ENCODE measurements around the gene SPDYE16.

- PRO-cap = no peak
- RAMPAGE, long total RNA = no peak
- RRBS = no CpG with 5 or more reads among the region's 11 CpGs
These were observed 7.7 kb upstream of the POR start for GRCh38 chr7:75907069-75907861.

- PRO-cap = no peak
- RAMPAGE, long total RNA = no peak
- RRBS = no CpG with 5 or more reads among the region's 3 CpGs
These were observed 38.2 kb downstream of the POR start for GRCh38 chr7:75953279-75953527.

GRCh38 chr7:75962672-75963773 is 31.4 kb downstream of the TMEM120A start:
- PRO-cap = no peak
- RAMPAGE, long total RNA = no peak
- RRBS = no CpG with 5 or more reads among the region's 26 CpGs

DNA sequence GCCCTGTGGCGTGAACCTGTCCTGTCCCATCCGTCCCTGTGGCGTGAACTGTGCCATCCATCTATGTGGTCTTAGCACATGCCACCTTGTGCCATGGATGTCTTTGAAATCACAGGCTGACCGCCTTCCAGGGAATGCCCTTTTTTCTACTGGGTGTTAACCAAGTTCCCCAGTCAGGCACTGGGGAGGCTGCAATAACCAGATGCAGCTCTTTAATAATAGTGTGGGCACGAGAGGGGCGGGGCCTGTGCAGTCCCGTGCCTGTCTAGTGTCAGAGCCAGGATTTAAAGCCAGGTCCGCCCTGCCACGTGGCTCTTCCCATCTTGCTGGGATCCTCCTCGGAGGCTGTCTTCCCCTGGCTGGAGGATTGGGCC is 25.3 kb downstream of the TMEM120A start:
- PRO-cap = no peak
- RAMPAGE, long total RNA = no peak
- RRBS = no CpG with 5 or more reads among the region's 10 CpGs

DNA sequence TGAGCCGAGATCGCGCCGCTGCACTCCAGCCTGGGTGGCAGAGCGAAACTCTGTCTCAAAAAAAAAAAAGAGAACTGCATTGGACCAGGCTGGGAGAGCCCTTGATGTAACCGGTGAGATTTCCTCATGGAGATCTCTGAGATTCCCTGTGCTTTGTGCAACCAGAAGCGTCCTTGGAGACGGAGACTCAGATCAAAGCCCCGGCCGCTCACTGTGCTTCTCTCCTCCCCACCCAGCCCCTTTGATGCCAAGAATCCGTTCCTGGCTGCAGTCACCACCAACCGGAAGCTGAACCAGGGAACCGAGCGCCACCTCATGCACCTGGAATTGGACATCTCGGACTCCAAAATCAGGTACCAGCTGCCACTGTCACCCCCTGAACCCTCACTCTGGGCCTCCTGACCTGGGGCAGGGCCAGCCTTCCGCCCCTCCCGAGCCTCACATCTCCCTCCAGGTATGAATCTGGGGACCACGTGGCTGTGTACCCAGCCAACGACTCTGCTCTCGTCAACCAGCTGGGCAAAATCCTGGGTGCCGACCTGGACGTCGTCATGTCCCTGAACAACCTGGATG is 11.0 kb downstream of the TMEM120A start:
- PRO-cap = no peak
- RAMPAGE, long total RNA = no peak
- RRBS = 54% methylated on average over 5 of the region's 23 CpGs

DNA sequence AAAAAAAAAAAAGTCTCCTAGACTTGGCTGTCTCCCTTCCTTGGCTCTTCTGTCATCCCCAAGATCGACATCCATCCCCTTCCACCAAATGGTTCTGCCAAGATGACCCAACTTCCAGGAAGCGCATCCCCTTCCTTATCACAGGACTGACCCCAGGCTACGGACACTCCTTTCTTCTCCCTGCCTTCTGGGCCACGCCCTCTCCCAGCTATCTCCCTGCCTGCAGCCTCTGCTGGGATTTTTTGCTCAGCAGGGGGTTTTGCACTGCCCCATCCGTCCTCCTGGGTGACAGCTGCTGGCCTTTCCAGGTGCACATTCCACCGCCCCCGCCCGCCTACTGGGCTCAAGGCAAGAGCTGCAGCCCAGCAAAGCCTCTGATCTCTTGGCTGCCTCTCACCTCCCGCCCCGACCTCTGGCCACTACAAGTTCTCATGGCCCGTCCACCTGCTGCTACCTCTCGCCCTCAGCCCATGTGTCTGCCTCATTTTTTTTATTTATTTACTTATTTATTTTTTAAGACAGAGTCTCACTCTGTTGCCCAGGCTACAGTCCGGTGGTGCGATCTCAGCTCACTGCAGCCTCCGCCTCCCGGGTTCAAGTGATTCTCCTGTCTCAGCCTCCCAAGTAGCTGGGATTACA is 3.4 kb downstream of the TMEM120A start:
- PRO-cap = no peak
- RAMPAGE, long total RNA = no peak
- RRBS = no CpG with 5 or more reads among the region's 16 CpGs

DNA sequence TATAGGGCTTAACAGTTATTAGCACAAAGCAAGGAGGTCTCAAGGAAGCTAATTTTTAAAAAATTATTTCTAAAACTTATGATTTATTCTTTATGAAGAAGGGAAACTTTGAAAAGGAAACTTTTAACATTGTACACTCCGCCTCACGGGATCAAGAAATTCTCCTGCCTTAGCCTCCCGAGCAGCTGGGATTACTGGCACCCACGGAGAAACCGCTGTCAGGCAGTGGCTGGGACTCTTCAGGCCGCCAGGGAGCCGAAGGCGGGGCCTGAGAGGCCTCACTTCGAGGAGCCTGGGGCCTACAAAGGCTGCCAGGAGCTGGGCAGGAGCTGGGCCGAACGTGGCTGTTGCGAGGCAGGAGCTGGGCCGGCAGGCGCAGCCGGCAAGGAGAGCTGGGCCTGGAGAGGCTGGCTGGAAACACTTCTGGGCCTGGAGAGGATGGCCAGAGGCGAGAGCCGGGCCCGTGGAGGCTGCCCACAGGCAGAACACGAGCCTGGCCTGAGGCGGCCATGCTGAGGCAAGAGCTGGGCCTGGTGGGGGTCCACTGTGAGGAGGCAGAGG is 23.4 kb downstream of the MDH2 start:
- PRO-cap = no peak
- RAMPAGE, long total RNA = no peak
- RRBS = 47% methylated on average over 2 of the region's 20 CpGs

GRCh38 chr7:76108303-76108878 is 60.5 kb downstream of the MDH2 start:
- PRO-cap = no peak
- RAMPAGE, long total RNA = no peak
- RRBS = no CpG with 5 or more reads among the region's 5 CpGs

- PRO-cap = no peak
- RAMPAGE, long total RNA = no peak
- RRBS = no CpG with 5 or more reads among the region's 16 CpGs
These were observed 11.9 kb downstream of the HSPB1 start for GRCh38 chr7:76314190-76314890.

DNA sequence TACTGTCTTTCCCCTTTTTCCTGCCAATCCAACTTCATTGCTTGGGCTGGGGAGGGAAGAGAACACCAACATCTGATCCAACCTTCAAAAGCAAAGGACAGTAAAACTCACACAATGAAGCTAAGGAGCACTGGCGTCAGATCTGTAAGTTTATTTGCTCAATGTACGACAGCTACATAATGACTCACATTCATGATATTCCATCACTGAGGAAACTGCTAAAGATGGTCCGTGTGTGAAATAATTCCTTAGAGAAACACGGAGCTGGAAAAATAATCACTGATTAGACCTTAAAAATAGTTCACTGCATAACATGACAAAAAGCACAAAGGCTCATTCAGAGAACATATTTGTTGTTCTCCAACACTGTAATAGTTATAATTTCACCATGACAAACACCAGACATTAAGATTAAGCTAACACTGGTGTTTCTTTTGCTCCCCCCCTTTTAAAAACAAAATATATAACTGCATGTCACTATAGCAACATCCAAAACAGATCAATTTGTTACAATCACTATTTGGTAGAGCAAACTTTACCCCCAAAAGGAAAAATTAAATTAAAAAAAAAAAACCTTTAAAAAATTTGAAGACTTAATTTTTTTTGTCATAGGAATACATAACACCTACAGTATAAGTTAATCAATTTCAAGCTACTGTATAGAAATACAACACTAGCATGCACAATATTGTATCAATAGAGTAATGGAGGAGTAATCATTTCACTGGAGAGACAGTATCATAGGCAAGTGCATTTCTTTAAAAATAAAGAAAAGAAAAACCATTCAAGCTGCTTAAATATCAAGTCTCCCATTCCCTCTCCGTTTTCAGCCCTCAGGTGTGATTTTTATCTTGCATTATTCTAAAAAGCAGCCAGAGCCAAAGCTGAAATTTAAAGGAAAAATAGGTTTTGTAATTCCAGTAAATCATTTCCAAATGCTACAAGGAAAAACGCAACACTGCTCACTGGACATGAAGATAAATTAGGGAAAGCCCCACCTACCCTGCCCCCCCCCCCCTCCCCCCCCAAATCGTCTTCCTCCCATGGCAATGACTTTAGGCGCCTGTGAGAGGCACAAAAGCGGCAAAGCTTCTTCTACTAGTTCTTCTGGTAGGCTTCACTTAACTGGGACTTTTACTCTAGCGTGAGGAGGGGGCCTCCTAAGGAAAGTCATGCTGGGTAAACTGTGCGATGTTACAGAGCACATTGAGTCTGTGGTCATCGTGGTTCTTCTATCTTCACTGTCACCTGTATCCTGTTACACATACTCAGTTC is 24.6 kb downstream of the HSPB1 start:
- PRO-cap = no peak
- RAMPAGE, long total RNA = no peak
- RRBS = no CpG with 5 or more reads among the region's 12 CpGs

GRCh38 chr7:76392845-76394130 is 16.2 kb downstream of the SSC4D start:
- PRO-cap = bidirectional peak, plus-strand start at chr7:76393353, minus-strand start at chr7:76393179
- RAMPAGE, long total RNA = no peak
- RRBS = 3% methylated on average over 31 of the region's 111 CpGs

DNA sequence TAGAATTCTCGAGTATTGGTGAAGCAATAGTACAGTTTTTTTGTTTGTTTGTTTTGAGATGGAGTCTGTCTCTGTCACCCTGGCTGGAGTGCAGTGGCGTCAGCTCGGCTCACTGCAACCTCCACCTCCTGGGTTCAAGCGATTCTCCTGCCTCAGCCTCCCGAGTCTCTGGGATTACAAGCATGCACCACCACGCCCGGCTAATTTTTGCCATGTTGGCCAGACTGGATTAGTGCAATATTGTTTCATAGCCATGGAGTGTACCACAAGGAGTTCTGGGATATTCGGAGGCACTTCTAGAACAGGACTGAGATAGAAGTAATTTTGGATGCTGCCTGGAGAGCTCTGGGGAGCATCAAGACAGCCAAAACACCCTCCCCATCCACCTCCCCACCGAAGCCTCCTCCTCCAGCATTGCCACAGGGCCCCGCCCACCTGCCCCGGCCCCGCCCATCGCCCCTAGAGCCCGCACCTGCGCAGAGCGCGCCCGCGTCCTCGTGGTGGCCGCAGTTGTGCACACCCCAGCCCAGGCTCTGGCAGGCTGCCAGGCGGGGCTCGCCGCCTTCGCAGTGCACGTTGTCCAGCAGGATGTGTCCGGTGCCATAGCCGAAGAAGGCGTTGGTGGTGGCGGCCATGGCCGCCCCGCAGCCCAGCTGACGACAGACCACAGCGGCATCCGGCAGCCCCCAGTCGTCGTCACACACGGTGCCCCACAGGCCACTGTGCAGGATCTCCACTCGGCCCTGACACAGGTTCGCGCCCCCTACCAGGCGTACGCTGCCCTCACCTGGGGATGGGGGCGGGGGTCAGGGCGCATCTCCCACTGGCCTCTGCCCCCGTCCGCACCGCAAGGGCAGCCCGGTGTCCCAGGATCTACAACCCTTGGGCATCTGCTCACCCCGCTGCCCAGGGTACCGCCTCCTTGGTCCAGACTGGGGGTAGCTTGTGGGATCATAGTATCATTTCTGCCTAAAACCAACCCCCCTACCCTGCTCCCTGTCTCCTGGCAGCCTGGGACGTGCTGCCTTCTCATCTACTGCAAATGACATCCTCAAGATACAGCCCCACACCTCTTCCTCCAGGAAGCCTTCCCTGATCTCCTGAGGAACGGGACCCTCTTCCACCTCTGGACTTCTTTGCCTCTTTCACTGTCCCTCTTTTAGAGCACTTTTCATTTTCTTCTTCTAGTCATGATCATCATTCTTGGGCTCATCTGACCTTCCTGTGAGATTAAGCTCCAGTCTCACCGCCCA is 12.0 kb downstream of the SSC4D start:
- PRO-cap = bidirectional peak, plus-strand start at position 603 of the sequence, minus-strand start at position 386 of the sequence
- RAMPAGE, long total RNA = no peak
- RRBS = 3% methylated on average over 8 of the region's 54 CpGs

DNA sequence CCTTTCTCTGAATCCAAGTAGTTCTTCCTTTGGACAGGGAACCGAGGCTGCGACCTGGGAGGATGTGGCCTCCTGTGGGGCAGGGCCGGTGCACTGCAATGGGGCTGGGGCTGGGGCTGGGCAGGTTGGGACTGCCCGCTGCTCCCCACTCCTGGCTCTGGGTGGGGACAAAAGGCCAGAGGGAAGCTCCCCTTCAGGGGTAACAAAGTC is 853 bp downstream of the UPK3B start:
- PRO-cap = no peak
- RAMPAGE, long total RNA = no peak
- RRBS = no CpG with 5 or more reads among the region's 4 CpGs

DNA sequence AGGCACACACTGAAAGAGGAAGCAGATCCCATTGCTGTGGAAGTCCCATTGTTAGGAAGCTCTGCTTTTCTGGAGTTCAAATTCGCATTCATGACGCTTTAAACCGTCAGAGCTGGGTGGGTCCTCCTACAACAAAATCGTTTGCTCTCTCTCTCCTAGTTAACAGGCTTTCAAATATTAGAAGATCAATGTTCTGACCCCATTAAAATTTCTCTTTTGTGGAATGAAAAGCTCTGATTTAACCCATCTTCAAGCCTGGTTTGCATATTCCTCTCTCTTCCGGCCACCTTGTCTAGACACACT is at the start of gene SPDYE16:
TSS of gene SPDYE16 (minus strand) at position 53 of the 303 bp plus-strand sequence.
- PRO-cap = no peak
- RAMPAGE, long total RNA = no peak
- RRBS = no CpG with 5 or more reads among the region's 5 CpGs

- PRO-cap = no peak
- RAMPAGE, long total RNA = no peak
- RRBS = no CpG with 5 or more reads among the region's 13 CpGs
These were observed 24.1 kb downstream of the SPDYE17 start for GRCh38 chr7:77007989-77008601.

GRCh38 chr7:77068527-77069083 is 6.2 kb upstream of the SPDYE18 start:
- PRO-cap = no peak
- RAMPAGE, long total RNA = no peak
- RRBS = no CpG with 5 or more reads among the region's 2 CpGs

DNA sequence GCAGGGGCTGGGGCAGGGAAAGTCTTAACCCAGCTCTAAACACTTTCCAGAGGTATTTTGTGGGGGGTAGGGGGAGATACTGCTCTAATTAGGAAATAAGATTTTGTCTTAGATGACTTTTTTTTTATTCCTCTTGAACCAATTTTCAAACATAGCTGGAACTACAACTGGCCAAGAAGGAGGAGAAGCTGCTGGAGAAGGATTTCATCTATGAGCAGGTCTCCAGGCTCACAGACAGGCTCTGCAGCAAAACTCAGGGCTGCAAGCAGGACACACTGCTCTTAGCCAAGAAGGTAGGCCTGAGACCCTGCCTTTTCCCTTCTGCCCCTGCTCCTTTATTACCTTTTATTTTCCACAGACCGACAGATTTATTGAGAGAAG is 87.7 kb upstream of the FGL2 start:
- PRO-cap = no peak
- RAMPAGE, long total RNA = no peak
- RRBS = no CpG with 5 or more reads among the region's 1 CpG

GRCh38 chr7:77306092-77307020 is 106.7 kb upstream of the FGL2 start:
- PRO-cap = no peak
- RAMPAGE, long total RNA = no peak
- RRBS = no CpG with 5 or more reads among the region's 17 CpGs

- PRO-cap = no peak
- RAMPAGE, long total RNA = no peak
- RRBS = no CpG with 5 or more reads among the region's 6 CpGs
These were observed 78.0 kb downstream of the GSAP start for GRCh38 chr7:77337967-77338665.

- PRO-cap = no peak
- RAMPAGE, long total RNA = no peak
- RRBS = no CpG with 5 or more reads among the region's 6 CpGs
These were observed 11.8 kb upstream of the GSAP start for GRCh38 chr7:77427779-77428530.